HepG2 (cell line): ENCODE measurements around a stretch of chr17.

GRCh38 chr17:62692161-62693264 is 65.0 kb downstream of the MRC2 start:
- RRBS, 2 experiments, result no CpG with 5 or more reads among the region's 35 CpGs
CAGE:
- cytosol, long polyA minus RNA, result no peak
- cytosol, long polyA plus RNA, result no peak
- long polyA plus RNA, result no peak
- nucleus, long polyA minus RNA, result no peak
- nucleus, long polyA plus RNA, result no peak

- RRBS, 2 experiments, result 26 to 28% methylated on average over 13 to 17 of the region's 34 CpGs
CAGE:
- cytosol, long polyA minus RNA, result no peak
- cytosol, long polyA plus RNA, result no peak
- long polyA plus RNA, result no peak
- nucleus, long polyA minus RNA, result no peak
- nucleus, long polyA plus RNA, result no peak
Measured at GRCh38 chr17:62704383-62705118, 77.1 kb downstream of the MRC2 start.

- RRBS, 2 experiments, result no CpG with 5 or more reads among the region's 3 CpGs
CAGE:
- cytosol, long polyA minus RNA, result no peak
- cytosol, long polyA plus RNA, result no peak
- long polyA plus RNA, result no peak
- nucleus, long polyA minus RNA, result no peak
- nucleus, long polyA plus RNA, result no peak
Measured at GRCh38 chr17:63474085-63474551, 2.7 kb upstream of the ACE start.

GRCh38 chr17:63484043-63485183 is 7.6 kb downstream of the ACE start:
- RRBS, 2 experiments, result no CpG with 5 or more reads among the region's 23 CpGs
CAGE:
- cytosol, long polyA minus RNA, result no peak
- cytosol, long polyA plus RNA, result no peak
- long polyA plus RNA, result no peak
- nucleus, long polyA minus RNA, result no peak
- nucleus, long polyA plus RNA, result no peak

GRCh38 chr17:63691907-63692581 is 7.9 kb downstream of the LIMD2 start:
- RRBS, 2 experiments, result no CpG with 5 or more reads among the region's 12 CpGs
CAGE:
- cytosol, long polyA minus RNA, result no peak
- cytosol, long polyA plus RNA, result no peak
- long polyA plus RNA, result no peak
- nucleus, long polyA minus RNA, result no peak
- nucleus, long polyA plus RNA, result no peak

GRCh38 chr17:63694267-63695239 is 5.4 kb downstream of the LIMD2 start:
- RRBS, 2 experiments, result no CpG with 5 or more reads among the region's 15 CpGs
CAGE:
- cytosol, long polyA minus RNA, result start-site peak on the plus strand at chr17:63695098-63695144, 9 reads
- cytosol, long polyA plus RNA, result no peak
- long polyA plus RNA, result no peak
- nucleus, long polyA minus RNA, result no peak
- nucleus, long polyA plus RNA, result no peak

DNA sequence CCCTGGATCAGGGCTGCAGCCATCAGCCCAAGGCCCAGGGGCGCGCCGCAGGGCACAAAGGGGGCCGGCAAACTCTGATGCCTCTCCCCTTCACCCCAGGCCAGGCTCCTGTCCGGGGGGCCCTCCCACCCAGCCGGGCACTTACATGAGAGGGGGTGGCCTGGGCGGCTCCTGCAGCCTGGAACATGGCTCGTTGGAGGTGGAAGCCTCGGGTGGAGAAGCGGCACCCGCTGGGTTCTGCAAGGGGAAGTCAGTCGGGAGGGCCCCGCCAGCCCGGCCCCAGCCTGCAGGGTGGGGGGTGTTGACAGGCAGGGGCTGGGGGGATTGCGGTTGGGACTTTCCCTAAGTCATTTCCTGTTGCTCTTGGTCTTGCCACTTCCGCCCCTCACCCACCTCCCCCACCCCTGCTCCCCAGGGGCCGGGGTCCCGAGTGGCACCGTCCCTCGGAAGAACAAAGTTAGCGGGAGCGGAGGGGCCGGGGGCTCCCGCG is 768 bp downstream of the LIMD2 start:
- RRBS, 2 experiments, result 16 to 24% methylated on average over 14 of the region's 25 CpGs
CAGE:
- cytosol, long polyA minus RNA, result no peak
- cytosol, long polyA plus RNA, result no peak
- long polyA plus RNA, result no peak
- nucleus, long polyA minus RNA, result no peak
- nucleus, long polyA plus RNA, result no peak

- RRBS, 2 experiments, result no CpG with 5 or more reads among the region's 12 CpGs
CAGE:
- cytosol, long polyA minus RNA, result no peak
- cytosol, long polyA plus RNA, result no peak
- long polyA plus RNA, result no peak
- nucleus, long polyA minus RNA, result no peak
- nucleus, long polyA plus RNA, result no peak
Measured at GRCh38 chr17:63707252-63707762, 7.4 kb upstream of the LIMD2 start.

GRCh38 chr17:63718716-63719220 is 18.8 kb upstream of the LIMD2 start:
- RRBS, 2 experiments, result no CpG with 5 or more reads among the region's 5 CpGs
CAGE:
- cytosol, long polyA minus RNA, result no peak
- cytosol, long polyA plus RNA, result no peak
- long polyA plus RNA, result no peak
- nucleus, long polyA minus RNA, result no peak
- nucleus, long polyA plus RNA, result no peak

GRCh38 chr17:63746333-63747219 is 5.0 kb upstream of the STRADA start:
- RRBS, 2 experiments, result no CpG with 5 or more reads among the region's 4 CpGs
CAGE:
- cytosol, long polyA minus RNA, result no peak
- cytosol, long polyA plus RNA, result no peak
- long polyA plus RNA, result no peak
- nucleus, long polyA minus RNA, result no peak
- nucleus, long polyA plus RNA, result no peak

DNA sequence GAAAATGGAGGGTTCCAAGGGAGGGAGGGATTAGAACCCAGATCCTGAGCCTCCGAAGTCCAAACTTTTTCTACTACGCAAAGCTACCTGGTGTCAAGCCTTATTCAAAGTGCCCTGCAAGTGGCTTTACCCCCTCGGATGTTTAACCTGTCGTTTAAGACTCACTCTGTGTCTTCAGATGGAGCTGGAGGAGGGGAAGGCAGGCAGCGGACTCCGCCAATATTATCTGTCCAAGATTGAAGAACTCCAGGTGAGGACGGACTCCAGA is 431 bp upstream of the FTSJ3 start:
- RRBS, 2 experiments, result no CpG with 5 or more reads among the region's 7 CpGs
CAGE:
- cytosol, long polyA minus RNA, result no peak
- cytosol, long polyA plus RNA, result no peak
- long polyA plus RNA, result no peak
- nucleus, long polyA minus RNA, result no peak
- nucleus, long polyA plus RNA, result no peak

DNA sequence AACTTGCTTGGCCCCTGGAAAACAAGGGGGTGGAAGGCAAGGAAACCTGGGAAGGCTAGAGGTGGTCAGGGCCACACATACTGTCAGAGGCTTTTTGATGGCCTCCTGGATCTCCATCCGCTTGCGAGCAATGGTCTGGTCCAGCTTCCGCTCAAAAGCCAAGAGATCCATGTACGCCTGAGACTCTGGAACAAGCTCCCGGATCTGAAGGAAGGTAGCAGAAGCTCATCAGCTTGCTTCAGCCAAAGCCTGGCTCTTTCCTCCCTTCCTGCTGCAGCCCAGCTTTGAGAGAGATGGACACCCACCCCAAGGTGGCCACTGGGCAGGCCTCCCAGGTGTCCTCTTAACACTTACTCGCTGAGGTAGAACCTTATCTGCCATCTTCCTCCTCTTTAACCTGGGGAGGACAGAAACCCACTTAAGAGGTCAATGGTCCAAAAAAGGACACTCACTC is 5.6 kb downstream of the SMARCD2 start:
- RRBS, 2 experiments, result no CpG with 5 or more reads among the region's 6 CpGs
CAGE:
- cytosol, long polyA minus RNA, result no peak
- cytosol, long polyA plus RNA, result no peak
- long polyA plus RNA, result no peak
- nucleus, long polyA minus RNA, result no peak
- nucleus, long polyA plus RNA, result no peak

DNA sequence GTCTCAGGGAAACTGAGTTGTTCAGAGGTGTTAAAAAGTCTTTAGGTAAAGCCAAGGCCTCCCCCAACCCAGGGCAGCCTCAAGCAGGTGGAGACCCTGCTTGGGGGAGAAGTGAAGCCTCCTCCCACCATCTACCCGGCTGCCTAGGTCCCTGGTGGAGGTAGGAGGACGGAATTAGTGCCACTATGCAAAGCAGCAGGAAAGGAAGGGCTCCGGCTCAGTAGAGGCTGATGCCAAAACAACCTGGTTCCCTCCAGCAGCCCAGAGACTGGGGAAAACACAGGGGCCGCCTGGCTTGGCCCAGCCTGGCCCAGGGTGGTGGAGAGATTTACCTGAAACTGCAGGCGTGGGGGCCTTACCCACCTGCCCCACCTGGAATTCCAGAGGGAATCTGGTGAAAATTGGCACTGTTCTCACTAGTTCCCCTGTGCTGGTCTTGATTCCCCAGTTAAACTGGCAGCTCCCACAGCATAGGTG is 4.7 kb downstream of the CD79B start:
- RRBS, 2 experiments, result 1 to 8% methylated on average over 3 of the region's 5 CpGs
CAGE:
- cytosol, long polyA minus RNA, result no peak
- cytosol, long polyA plus RNA, result no peak
- long polyA plus RNA, result no peak
- nucleus, long polyA minus RNA, result no peak
- nucleus, long polyA plus RNA, result no peak

GRCh38 chr17:63961236-63962312 is 11.1 kb downstream of the SCN4A start:
- RRBS, 2 experiments, result 9 to 13% methylated on average over 4 of the region's 46 CpGs
CAGE:
- cytosol, long polyA minus RNA, result no peak
- cytosol, long polyA plus RNA, result no peak
- long polyA plus RNA, result no peak
- nucleus, long polyA minus RNA, result no peak
- nucleus, long polyA plus RNA, result no peak

DNA sequence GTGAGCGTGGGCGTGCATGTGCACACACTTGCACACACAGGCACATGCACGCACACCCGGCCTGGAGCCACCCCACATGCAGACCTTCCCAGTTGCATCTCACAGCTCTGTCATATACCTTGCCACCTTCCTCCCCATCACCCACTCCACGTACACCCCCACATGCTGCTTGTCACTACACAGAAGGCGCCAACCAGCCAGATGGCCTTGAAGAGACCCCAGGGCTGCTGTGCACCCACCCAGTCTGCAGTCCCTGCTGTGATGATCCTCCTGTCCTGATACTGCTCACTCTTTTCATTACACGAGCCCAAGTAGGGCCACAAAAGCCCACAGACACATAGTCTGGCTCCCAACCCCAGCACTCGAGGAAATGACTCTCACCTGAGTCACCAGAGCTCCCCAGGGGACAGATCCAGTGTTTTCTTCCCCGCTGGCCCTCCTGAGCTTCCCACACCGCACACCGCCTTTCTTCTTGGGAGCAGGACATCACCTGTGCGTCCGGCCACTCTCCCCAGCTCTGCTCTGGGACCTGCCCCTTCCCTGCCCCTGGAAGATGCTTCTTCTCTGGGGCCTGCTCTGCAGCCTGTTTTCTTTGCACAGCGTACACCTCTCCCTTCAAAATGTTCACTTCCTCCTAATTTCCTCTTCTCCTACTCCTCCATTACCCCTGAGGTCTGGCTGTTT is 1.8 kb upstream of the SCN4A start:
- RRBS, 2 experiments, result no CpG with 5 or more reads among the region's 14 CpGs
CAGE:
- cytosol, long polyA minus RNA, result no peak
- cytosol, long polyA plus RNA, result no peak
- long polyA plus RNA, result no peak
- nucleus, long polyA minus RNA, result no peak
- nucleus, long polyA plus RNA, result no peak

GRCh38 chr17:64001762-64002896 is 4.0 kb downstream of the PRR29 start:
- RRBS, 2 experiments, result 25 to 28% methylated on average over 4 to 6 of the region's 26 CpGs
CAGE:
- cytosol, long polyA minus RNA, result no peak
- cytosol, long polyA plus RNA, result no peak
- long polyA plus RNA, result no peak
- nucleus, long polyA minus RNA, result no peak
- nucleus, long polyA plus RNA, result no peak

DNA sequence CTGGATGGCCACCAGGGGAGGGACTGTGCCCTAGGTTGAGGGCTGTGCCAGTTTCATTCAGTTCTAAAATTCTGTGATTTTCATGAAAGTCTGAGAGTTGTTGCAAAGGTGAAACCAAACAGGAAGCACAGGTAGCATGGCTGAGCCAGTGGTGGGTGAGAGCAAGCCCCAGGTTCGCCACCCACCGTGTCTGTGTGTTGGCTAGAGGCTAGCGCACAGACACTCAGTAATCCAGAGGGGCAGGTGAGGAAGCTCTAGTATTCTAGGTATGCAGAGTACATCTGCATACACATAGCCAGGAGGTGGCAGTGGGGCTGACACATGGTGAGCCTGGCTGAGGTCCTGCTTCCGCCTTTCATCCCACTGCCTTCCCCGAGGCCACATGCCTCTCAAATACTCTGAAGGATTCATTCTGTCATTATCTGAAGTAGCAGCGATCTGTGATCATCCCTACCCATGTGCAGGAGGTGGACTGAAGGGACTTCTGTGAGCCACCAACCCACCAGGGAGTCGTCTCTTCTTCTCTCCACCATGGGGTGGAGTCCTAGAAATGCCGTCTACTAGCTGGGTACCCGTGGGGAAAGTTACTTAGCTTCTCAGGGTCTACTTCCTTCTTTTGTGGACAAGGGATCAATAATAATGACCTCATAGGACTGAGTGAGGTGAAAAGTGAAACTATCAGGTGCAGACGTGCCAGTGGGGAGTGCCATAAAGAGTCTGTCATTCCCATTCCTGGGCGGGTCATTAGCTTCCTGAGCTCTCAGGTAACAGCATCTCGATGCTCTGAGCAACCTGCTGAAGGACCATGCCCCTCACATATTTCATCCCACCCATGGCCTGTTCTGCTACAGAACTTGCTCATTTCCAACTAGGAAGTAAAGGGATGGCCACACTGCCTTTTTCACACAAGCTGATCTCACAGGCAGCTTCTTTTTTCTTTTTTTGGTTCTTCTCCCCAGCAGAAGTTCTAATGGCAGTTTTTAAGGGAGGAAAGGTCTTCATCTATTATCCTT is 36.1 kb upstream of the ICAM2 start:
- RRBS, 2 experiments, result no CpG with 5 or more reads among the region's 12 CpGs
CAGE:
- cytosol, long polyA minus RNA, result no peak
- cytosol, long polyA plus RNA, result no peak
- long polyA plus RNA, result no peak
- nucleus, long polyA minus RNA, result no peak
- nucleus, long polyA plus RNA, result no peak

DNA sequence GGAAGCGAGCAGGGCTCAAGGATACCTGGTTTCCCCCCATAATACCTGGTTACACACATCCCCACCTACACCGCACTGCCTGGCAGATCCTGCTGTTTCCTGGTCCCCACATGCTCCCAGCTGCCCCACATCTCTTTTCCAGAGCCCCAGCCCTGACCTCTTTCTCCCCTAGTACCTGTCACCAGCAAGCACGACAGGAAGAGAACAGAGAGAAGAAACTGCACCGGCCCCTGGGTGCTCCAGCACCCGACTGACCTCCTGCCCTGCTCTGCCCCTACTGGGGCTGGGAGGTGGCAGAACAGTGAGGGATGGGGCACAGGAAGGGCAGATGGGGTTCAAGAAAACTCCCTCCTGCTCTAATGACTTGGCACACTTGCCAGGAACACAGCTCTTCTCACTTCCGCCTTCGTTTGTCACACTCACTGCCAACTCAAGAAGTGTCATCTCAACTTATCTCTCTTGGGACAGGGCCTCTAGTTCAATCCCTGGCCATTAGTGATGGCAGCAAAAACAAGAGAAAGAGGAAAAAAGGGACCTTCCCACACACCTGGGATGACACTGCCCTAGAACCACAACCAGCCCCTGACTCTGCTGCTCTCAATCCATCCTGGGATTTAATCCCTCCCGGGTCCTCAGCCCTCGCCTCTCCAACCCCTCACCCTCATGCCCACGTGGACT is 42.6 kb upstream of the ICAM2 start:
- RRBS, 2 experiments, result no CpG with 5 or more reads among the region's 10 CpGs
CAGE:
- cytosol, long polyA minus RNA, result no peak
- cytosol, long polyA plus RNA, result no peak
- long polyA plus RNA, result no peak
- nucleus, long polyA minus RNA, result no peak
- nucleus, long polyA plus RNA, result no peak

DNA sequence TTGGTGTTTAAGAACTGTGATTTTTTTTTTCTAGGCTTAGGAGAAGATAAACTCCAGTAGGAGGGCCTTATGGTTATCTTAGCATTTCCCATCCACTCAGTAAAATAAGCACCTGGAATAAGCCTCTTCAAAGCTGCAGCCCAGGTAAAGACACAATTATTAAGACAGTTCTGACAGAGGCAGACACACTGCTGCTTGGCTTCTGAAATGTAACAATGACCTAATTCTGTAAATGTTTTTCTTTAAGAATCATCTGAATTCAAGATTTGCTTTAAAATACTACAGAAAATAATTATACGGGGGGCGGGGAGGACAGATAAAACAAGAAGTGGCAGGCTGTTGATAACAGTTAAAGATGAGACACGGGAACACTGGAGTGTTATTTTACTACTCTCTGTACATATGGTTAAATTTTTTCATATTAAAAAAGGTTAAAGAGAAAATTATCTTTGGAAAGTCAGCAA is 47.1 kb downstream of the ERN1 start:
- RRBS, 2 experiments, result no CpG with 5 or more reads among the region's 3 CpGs
CAGE:
- cytosol, long polyA minus RNA, result no peak
- cytosol, long polyA plus RNA, result no peak
- long polyA plus RNA, result no peak
- nucleus, long polyA minus RNA, result no peak
- nucleus, long polyA plus RNA, result no peak

DNA sequence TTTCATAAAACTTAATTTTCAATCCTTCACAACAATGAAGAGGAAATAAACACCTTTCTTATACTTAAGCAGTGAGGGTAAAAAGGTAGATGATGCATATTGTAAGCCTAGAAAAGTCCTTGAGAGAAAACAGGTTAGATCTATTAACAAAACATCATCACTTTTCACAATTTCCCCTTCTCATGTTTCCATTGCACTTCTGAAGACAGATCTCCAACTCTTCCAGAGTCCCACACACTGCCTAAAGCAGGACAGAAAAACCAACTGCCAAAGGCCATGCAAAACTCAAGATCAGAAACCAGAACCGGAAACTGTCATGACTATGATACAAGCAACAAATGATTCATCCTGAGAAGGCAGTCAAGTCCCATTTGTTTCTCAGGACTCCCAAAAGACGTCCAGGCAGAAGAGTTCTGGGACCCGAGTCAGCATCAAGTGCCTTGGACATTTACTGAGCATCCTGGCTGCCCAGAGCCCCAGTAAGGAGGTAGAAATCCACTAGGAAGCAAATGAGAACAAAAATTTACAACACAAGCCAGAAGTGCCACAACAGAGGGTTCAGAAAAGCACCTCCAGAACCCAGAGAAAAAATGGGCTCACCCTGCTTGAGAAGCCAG is 38.9 kb downstream of the ERN1 start:
- RRBS, 2 experiments, result no CpG with 5 or more reads among the region's 3 CpGs
CAGE:
- cytosol, long polyA minus RNA, result no peak
- cytosol, long polyA plus RNA, result no peak
- long polyA plus RNA, result no peak
- nucleus, long polyA minus RNA, result no peak
- nucleus, long polyA plus RNA, result no peak